Glomerular endothelial cell (primary cell): ENCODE results near the genes MLN, HMGA1 and SPDEF.

GRCh38 chr6:33730308-33731160, 16.2 kb downstream of the IP6K3 start:
- RAMPAGE, long total RNA: no peak

DNA sequence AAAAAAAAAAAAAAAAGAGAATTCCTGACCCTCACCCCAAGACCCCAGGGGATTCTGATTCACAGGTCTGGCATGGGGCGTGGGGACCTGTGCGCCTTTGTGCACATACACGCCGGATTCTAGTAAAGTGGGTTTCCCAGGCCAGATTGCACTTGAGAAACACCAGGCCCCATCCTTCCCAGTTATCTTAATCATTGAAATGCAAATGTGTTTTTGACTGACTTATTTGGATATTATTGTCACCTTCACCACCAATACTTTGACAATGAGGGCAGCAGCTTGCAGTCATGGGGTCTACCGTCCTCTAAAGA, 12.5 kb downstream of the IP6K3 start:
- RAMPAGE, long total RNA: no peak

- RAMPAGE, long total RNA: no peak
Observed at GRCh38 chr6:33737125-33738007, 9.3 kb downstream of the IP6K3 start.

DNA sequence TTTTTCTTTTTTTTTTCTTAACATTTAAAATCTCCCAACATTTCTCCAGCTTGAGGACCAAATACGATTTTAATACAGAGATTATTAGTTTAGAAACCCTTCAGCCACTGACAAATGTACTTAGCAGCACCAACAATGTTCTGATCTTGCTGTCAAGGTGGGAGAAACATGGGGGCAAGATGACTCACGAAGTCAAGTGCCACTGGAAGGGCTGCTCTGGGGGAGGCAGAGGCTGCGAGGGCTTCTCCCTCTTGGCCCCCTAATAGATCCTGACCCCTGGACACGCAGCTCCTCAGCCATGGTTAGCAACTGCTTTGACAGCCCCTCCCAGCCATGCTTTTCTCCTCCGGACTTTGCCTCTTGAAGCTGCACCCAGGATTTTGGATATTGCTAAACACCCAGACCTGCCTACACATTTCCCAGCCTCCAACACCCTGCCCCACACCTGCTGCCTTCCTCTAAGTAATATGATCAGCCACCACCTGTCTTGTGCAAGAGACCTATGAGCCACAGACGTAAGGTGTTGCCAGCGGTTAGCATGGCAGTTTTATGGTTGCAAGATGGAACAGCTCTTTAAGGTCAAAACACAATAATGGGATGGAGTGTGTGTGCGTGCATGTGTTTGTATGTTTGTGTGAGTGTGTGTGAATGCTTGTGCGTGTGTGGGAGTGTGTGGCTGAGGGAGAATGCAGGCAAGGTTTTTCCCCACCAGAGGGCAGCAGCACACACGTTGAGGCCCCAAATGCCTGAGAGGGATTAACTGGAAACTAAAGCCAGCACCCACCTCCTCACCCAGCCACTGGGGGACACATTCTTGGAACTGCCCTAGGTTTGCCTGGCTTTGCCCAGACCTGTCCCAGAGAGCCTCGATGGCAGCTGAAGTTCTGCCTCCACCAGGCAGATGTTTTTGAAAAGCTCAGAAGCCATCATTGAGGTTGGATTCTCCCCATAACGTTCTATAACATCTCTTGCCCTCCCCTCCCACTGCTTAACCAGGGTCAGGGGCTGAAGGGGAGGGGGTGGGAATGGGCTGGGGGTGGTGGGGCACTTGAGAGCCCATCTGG, 2.5 kb downstream of the IP6K3 start:
- RAMPAGE, long total RNA: no peak

- RAMPAGE, long total RNA: no peak
Observed at GRCh38 chr6:33761872-33762613, 15.3 kb upstream of the IP6K3 start.

DNA sequence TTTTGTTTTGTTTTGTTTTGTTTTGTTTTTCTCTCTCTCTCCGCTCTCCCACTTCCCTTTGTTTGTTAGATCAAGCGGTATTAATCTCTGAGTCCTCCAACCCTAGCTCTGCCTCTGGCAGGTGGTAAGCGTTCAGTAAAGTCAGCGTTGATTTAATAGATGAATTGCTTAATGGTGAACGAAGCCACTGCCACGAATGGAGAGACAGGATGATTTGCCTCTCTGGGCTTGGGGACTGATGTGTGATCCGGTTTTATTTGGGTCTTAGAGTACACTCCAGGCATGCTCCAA, 349 bp upstream of the LEMD2 start:
- RAMPAGE, long total RNA: no peak

- RAMPAGE, long total RNA: no peak
Observed at GRCh38 chr6:33803962-33804496, at the start of gene MLN. MLN (minus strand) TSS chr6:33804003.

DNA sequence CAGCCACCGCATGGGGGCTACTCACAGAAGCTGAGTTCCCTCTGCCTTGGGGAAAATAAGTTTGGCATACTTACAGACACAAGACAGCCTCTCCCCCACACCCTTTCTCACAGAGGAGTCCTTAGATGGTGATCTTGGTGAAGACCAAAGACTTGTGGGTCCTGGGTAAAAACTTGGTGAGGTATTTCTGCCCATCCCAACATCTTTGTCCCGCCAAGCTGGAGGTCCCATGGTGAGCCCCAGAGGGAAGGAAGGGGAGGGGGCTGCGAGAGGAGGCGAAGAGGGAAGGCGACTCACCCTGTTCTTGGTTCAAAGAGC, 146.0 kb downstream of the GRM4 start:
- RAMPAGE, long total RNA: no peak

DNA sequence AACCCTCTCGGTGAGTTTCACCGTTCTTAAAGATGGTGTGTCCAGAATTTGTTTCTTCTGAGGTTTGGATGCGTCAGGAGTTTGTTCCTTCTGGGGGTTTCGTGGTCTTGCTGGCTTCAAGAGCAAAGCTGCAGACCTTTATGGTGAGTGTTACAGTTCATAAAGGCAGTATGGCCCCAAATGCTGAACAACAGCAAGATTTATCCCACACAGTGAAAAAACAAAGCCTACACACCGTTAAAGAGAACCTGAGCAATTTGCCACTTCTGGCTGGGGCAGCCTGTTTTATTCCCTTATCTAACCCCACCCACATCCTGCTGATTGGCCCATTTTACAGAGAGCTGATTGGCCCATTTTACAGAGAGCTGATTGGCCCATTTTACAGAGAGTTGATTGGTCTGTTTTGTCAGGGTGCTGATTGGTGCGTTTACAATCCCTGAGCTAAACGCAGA, 129.4 kb downstream of the GRM4 start:
- RAMPAGE, long total RNA: no peak

DNA sequence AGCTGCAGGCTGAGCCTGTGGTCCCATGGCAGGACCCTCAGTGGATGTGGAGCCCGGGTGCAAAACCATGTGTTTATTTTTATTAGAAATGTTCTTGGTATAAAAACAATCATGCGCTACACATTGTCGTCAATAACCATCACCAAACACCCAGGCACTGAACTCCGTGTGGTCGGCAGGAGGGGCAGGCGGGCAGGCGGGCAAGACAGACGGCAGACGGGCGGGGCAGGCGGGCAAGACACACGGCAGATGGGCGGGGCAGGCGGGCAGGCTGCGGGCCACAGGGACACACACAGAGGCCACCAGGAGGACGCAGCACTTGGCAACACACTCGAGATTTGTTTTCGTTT, 124.1 kb downstream of the GRM4 start:
- RAMPAGE, long total RNA: no peak

DNA sequence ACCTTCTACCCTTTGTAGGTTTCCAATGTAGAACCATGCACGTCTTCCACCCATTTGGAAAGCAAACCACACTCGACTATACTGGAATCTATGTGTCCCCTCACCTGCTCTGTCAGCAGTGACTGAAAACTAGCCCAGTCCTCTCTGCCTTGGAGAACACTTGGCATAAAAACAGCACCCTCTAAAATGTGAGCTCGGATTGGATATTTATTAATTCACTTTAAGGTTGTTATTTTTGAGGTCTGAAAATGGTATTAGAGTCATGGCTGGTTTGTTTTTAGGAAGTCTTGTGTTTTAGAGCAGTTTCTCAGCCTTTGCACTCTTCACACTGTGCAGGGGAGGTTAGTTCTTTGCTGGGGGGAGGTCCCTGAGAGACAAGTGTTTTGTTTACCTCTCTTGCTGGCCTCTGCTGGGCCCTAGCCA, 51.6 kb downstream of the GRM4 start:
- RAMPAGE, long total RNA: no peak

- RAMPAGE, long total RNA: no peak
Observed at GRCh38 chr6:34227726-34228251, 8.9 kb upstream of the HMGA1 start.

GRCh38 chr6:34236451-34236967, at the start of gene HMGA1:
HMGA1 (plus strand) TSS chr6:34236873.
- RAMPAGE, long total RNA: no peak

DNA sequence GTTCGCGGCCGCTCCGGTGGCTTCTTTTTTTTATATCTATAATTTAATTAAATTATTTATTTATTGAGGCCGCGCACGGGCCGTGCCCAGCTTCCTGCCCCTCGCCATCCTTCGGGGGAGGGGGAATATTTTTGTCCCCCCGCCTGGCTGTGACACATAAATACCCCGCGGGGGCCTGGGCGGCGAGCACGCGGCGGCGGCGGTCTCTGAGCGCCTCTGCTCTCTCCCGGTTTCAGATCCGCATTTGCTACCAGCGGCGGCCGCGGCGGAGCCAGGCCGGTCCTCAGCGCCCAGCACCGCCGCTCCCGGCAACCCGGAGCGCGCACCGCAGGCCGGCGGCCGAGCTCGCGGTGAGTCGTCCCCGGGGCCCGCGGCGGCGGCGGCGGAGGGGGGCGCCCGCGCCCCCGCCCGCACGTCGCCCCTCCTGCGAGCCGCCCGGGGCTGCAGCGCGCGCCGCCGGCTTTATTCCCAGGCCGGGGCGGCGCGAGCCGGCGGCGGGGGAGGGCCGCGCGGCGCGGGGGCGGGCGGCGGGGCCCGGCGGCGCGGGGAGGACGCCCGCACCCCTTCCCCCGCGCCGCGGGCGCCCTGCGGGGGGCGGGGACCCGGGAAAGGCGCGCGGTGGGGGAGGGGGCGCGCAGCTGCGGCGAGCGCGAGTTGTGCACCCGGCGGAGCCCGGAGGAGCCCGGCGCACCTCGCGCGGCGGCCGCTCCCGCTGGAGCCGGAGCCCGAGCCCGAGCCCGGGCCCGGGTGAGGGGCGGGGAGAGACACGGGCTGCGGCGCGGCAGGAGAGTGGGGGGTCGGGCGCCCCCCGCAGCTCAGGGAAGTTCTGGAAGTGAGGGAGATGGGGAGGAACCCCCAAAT, 525 bp downstream of the HMGA1 start:
- RAMPAGE, long total RNA: no peak

- RAMPAGE, long total RNA: no peak
Observed at GRCh38 chr6:34237829-34238437, 1.3 kb downstream of the HMGA1 start.

DNA sequence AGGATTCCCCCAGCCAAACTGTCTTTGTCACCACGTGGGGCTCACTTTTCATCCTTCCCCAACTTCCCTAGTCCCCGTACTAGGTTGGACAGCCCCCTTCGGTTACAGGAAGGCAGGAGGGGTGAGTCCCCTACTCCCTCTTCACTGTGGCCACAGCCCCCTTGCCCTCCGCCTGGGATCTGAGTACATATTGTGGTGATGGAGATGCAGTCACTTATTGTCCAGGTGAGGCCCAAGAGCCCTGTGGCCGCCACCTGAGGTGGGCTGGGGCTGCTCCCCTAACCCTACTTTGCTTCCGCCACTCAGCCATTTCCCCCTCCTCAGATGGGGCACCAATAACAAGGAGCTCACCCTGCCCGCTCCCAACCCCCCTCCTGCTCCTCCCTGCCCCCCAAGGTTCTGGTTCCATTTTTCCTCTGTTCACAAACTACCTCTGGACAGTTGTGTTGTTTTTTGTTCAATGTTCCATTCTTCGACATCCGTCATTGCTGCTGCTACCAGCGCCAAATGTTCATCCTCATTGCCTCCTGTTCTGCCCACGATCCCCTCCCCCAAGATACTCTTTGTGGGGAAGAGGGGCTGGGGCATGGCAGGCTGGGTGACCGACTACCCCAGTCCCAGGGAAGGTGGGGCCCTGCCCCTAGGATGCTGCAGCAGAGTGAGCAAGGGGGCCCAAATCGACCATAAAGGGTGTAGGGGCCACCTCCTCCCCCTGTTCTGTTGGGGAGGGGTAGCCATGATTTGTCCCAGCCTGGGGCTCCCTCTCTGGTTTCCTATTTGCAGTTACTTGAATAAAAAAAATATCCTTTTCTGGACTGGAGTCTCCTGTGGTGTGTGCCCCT, 3.2 kb downstream of the SMIM29 start:
- RAMPAGE, long total RNA: no peak

- RAMPAGE, long total RNA: no peak
Observed at GRCh38 chr6:34332316-34332884, 60.1 kb downstream of the NUDT3 start.

GRCh38 chr6:34390409-34391470, 1.7 kb downstream of the NUDT3 start:
- RAMPAGE, long total RNA: no peak

DNA sequence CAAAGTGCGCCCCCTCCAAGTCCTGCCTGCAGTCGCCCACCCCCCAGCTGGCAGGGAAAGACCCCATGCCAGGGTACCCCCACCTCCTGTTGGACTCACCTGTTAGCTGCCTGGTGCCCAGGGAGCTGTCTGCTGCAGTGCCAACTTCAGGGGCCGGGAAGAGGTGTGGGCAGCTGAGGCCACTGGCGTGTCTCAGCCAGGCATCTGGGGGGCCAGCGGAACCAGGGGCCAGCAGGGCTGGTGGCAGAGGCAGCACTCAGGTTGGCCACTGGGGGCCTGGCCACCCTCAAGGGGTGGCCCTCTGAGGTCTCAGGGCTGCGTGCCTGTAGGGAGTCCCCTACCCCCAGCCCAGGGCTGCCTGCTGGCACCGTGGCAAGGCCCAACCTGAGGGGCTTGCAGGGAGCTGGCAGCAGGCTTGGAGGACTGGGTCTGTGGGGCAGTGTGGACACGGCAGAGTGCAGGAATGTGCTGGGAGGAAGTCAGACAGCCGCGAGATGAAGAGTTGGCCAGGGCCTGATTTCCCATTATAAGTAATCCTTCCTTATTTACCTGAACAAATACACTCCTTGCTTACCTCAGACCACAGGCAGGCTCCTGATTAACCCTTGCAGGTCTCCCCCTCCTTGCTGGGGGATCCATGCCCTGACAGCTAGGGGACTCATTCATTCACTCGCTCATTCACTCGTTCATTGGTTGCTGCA, at the start of gene SPDEF:
Gene SPDEF, minus strand, starts transcription at position 500 of the 701 bp plus-strand sequence.
- RAMPAGE, long total RNA: no peak

DNA sequence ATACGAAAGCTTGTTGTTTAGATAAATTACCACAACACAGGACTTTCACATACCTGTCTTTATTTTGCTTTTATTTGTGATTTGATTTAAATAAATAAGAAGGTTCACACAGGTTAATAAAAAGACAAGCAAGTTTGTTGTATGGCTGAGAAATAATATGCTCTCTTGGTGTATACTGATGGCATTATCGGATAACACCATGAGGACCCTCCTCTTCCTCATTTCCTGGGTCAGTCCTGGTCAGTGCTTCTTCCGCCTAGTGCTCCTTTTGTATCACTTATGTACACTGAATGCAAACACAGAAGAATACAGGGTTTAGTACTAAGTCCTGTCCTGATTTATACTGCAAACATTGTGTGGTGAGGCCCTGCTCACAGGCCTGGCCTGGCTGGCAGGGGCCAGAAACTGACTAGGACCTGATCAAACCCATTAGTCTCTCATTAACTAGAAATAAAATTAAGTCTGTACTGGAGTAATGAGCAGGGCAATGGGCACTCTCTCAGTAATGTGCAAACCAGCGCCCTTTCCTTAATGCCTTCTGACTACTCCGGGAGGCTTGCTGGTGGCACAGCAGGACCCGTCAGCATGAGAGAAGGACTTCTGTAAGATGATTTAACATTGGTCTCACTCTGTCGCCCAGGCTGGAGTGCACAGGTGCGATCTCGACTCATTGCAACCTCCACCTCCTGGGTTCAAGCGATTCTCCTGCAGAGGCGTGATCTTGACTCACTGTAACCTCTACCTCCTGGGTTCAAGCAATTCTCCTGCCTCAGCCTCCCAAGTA, 39.7 kb upstream of the SPDEF start:
- RAMPAGE, long total RNA: no peak